Cardiac ventricle fibroblast (primary cell): ENCODE measurements around a stretch of chr17.

DNA sequence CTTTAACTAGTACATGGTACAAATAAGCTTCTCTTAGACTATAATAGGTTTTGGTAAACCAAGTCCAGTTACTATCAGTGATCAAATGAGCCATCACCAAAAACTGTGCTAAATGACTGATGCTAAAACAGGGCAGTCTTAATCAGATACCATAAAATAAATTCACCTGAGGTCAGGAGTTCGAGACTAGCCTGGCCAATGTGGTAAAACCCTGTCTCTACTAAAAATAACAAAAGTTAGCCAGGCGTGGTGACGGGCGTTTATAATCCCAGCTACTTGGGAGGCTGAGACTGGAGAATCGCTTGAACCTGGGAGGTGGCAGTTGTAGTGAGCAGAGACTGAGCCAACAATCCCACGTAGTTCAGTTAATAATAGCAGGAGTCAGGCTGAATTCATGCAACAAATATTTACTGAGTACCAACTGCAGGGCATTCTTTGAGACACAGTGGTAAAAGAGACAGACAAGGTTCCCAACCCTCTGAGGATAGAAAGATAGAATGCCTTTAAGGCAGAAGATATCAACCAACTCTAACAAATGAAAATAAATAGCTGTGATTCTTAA is 39.2 kb downstream of the SPOP start:
- RAMPAGE, long total RNA: no peak

- RAMPAGE, long total RNA: no peak
Measured at GRCh38 chr17:49664583-49665225, 13.2 kb downstream of the SPOP start.

DNA sequence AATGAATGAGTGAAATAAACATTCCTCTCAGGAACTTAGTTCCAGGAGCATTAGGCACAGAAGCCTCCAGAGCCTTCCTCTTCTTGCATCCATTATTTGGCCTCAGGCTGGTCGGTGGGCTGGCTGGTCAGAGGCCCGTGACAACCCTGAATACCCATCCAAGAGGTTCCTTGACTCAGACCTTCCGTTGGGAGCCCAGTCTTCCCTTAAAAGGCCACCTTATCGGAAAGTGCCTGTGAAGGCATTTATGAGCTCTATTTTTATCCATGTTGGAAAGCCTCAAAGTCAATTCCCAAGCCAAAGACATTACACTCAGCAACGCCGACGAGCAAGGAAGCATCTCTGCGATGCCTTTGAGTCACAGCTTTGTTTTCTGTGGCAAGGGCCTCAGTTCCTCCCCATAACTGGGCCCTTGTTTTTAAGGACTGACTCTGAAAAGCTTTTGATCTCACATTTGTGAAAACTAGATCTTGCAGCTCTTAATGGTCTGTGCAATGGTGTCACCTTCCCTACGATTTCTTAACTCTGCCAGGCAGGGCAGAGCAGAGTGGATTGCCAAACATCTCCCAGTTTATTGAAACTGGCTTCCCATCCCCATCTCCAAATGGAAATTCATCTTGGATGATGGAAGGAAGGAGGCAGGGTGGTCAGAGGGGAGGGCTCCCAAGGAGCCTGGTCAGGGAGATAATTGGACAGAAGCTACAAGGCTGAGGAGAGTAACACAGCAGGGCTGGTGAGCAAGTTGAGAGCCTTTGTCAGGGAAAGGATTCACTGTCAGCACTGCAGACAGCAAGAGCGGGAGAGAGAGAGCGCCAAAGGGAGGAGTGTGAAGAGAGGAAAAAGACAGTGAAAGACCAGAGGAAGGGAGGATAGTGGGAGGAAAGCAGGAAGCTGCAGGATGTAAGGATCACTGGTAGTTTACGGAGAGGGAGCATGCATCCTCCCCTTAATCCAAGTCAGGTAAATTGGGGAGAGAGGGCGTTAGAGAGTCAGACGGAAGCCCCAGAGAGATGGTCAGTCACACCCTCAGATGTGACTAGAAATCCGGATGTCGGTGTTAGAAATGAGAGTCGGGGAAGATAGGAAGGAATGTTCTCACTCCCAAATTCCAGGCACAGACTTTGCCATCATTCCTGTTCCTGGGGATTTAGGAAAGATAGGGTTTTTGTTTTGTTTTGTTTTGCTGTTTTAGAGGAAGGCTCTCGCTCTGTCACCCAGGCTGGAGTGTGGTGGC is 13.5 kb upstream of the SPOP start:
- RAMPAGE, long total RNA: no peak

DNA sequence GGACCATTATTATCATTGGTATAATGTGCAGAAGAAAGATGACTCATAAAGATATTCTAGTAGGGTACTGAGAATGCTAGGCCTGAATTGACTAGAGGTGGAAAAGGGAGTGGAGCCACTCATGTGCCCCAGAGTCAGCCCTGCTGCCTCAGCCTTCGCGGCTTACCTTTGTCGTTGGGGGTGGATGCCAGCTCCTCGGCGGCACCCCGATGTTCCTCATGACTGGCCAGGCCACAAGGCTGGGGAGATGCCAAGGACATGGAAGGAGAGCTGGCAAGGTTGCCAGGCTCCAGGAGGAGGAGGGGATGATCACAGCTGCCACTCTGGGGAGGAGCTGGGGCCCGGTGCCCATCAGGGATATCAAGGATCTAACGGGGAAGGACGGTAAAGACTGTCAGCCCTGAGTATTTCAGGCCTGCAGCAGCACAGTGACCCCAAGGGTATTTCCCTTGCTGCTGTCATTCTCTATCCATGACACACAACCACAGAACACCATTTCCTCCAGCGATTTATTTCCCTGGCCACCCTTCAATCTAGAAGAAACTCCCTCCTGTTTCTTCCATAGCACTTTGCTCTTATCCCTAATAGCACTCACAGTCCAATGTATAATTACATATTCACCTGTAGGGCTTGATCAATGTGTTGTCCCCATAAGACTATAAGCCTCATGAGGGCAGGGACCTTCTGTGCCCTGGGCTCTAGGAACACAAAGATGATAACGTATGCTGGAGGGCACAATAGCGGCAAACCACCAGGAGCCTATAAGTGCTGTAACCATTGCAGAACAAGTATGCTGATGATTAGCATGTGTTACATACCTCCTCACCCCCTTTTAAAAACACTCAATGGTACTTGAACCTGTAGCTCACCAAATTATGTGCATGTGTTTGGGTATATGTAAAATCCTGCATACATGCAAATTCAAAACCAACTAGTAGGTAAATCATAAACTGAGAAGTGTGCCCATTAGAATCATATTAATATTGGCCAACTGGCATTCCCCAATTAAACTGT is 9.9 kb upstream of the SLC35B1 start:
- RAMPAGE, long total RNA: no peak

- RAMPAGE, long total RNA: no peak
Measured at GRCh38 chr17:49763149-49763641, 736 bp downstream of the FAM117A start.

DNA sequence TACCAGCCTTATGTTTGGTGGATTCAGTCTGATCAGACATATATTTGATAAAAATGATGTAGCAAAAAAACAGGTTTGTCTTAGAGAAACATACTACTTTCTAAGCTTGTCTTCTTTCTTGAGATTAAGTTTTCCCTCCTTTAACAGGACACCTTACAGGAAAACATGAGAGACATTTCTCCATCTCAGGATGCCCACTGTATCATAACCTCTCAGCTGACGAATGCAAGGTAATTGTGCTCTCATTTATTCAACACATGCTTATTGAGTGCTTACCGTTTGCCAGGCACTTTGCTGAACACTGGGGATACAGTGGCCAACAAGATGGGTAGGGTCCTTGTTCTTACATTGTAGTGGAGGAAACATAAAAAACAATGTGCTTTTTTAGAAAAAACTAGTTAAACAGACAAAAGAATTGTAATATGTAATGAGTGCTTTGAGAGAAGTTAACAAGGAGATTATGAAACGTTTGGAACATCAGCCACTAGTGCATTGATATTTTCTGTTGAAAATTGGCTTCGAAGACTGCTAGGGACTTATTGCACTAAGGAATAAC is 16.8 kb downstream of the KAT7 start:
- RAMPAGE, long total RNA: no peak

DNA sequence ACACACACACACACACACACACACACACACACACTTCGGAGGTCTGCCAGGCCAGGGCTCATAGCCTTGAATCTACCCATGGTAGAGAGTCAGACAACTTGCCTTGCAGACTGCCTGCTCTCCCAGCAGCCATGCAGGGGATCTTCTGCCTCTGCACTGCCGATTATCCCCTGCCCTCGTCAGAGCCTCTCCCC is 279 bp downstream of the TAC4 start:
- RAMPAGE, long total RNA: no peak

DNA sequence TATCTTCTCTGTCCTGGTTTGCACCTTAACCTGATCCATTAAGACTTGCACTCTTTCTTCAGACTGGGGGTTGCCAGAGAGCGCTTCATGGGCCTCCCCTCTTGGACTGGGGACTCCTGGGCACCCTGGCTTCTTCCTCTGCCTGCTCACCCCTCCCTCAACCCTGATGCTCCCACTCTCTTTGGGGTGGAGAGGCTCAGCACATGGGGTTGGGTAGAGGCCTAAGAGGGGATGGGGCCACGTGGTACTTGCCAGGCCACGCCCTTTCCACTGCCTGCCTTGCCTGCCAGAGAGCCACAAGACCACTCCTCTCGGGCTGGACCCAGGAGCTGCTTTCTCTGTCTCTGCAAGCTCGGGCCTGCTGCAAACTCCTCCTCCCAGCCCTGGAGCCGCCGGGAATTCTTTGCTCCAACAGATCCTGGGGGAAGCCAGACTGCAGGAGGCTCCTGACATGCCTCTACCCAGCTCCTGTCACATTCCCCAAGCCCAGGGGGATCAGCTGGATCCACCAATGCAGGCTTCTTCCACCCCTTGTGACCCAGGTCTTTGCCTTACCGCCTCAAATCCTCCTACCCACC is 11.7 kb downstream of the DLX4 start:
- RAMPAGE, long total RNA: no peak

- RAMPAGE, long total RNA: no peak
Measured at GRCh38 chr17:50057295-50057595, 1.3 kb downstream of the ITGA3 start.

- RAMPAGE, long total RNA: no peak
Measured at GRCh38 chr17:50076445-50077076, 18.6 kb upstream of the PDK2 start.

- RAMPAGE, long total RNA: no peak
Measured at GRCh38 chr17:50081033-50081524, 14.1 kb upstream of the PDK2 start.

DNA sequence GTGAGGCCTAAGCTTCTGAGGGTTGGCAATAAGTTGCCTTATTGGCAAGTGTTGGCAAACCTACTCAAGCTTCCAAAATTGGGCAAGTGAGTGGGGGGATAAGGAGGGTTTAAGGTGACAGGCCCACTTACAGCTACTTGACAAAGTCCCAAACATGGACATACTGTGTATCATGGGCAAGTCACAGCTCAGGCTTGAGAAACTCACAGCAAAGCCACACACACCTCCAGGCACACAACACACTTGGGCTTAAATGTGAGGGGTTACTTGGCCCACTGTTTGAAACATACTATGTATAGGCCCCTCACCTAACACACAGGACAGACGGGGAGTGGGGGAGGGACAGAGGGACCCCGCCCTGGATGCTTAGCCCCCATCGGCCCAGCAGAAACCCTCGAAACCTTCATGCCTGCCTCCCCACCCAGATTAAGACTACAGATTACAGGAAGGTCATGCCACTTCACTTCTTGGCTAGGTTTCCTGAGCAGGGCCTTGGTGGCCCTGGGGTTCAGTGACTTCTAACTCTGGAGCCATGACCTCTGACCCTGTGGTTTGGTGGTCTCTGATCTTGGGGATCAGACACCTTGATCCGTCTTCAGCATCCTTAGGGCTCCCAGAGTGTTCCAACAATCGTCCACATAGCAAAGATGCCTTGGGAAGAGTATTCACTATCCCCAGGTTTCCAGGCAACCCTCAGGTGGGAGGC is 2.2 kb upstream of the SAMD14 start:
- RAMPAGE, long total RNA: no peak

GRCh38 chr17:50139264-50139698 is 9.3 kb upstream of the SAMD14 start:
- RAMPAGE, long total RNA: no peak

DNA sequence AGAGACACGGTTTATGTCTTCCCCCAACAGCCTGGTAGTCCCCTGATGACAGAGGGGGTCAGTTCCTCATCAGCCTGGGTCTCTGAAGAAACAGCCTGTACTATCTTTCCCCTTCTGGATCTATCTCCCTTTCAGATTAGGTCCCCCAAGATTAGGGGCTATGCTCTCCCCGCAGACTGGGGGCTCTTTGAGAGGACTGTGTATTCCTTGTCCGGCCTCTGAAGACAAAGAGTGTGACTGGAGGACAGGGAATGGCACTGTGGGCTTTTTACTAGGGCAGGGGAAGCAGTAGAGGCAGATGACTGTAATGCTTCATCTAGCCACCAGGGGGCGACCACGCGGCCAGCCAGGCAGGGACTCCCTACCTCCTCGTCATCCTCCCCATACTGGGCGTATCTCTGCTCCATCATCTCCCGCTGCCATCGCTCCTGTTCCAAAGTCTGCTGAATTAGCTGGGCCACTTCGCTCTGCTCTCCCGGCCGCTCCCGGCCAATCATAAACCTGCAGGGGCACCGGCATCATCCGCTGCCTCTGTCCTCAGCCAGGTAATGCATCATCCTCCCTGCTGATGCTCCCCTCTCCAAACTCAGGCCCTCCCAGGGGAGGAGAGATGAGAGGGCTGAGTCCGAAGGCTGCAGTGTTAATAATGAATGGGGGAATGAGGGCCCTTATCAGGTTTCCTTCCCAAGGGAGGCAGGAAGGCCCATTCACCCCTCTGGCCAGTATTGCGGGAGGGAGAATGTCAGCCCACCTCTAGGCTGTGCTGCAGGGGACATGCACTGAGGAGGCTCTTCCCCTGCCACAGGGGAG is 10.0 kb upstream of the SAMD14 start:
- RAMPAGE, long total RNA: no peak

DNA sequence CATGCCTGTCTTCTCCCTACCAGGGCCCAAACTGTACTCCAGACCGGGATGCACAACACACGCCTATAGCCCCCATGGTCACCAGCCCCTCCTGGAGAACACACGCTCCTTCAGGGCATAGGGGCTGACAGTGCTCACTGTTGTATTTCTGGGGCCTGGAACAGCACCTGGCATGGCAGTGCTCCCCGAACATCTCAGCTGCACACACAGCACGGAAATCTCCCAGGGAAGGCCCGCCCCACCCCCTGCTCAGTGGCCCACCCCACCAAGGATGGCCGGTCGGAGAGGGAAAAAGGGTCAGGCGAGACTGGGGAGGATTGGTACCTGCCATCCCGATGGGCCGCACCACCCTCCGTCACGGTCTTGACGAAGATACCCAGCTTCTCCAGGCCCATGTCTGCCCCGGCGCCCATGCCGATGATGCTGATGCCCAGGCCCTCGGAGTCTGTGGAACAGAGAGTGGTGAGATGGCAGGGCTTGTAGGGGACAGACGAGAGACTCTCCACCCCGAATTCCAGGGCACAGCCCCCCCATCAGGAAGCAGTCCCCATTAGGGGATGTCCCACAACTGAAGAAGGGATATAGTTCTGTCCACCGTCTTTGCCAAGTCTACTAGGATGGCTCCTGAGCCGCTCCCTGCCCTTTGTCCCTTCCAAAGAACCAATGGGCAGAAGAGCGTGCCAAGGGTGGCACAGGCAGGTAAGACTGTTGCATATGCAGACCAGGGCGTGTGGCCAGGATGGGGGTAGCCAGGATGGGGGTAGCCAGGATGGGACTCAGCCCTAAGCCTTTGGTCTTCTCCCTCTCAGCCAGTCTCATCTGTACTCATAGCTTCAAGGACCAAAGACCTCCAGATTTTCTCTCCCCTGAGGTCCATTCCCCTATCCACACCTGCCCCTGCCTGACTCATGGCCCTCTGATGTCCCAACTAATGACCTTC is 6.9 kb downstream of the PPP1R9B start:
- RAMPAGE, long total RNA: no peak

DNA sequence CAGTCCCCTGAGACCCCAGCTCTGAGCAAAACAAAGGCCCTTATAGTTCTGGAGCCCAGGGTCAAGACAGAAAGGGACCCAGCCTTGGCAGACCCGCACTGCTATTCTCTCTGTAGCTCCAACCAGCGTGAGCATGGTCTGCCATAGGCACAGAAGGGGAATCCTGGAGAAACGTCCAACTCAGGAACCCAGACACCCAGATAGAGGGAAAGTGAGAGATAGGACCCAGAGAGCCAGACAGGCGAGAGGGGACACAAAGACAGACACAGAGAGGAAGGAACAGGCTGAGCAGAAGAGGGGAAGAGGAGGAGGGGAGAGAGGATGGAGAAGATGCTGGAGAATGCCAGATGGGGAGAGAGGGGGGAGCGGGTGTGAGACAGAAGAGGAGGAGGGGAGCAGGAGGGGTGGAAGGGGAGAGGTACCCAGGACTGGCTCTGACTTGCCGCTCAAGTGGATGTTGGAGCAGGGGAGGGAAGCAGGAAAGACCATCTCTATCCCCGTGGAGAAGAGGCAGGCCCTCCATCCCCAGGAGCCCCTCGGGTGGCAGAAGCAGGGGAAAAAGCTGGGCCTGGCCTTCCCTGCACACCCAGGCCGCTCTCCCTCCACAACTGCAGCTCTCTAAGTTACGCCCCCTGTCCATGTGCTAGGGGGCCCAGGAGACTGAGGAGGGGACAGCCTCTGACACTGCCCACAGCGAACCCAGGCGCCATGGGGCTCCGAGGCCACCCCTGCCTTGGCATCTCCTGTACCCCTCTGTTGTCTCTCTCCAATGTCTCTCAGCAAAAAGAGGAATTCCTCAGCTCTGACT is 4.9 kb downstream of the PPP1R9B start:
- RAMPAGE, long total RNA: no peak

- RAMPAGE, long total RNA: no peak
Measured at GRCh38 chr17:50184052-50185195, 17.0 kb downstream of the COL1A1 start.

- RAMPAGE, long total RNA: no peak
Measured at GRCh38 chr17:50185196-50185873, 16.1 kb downstream of the COL1A1 start.

DNA sequence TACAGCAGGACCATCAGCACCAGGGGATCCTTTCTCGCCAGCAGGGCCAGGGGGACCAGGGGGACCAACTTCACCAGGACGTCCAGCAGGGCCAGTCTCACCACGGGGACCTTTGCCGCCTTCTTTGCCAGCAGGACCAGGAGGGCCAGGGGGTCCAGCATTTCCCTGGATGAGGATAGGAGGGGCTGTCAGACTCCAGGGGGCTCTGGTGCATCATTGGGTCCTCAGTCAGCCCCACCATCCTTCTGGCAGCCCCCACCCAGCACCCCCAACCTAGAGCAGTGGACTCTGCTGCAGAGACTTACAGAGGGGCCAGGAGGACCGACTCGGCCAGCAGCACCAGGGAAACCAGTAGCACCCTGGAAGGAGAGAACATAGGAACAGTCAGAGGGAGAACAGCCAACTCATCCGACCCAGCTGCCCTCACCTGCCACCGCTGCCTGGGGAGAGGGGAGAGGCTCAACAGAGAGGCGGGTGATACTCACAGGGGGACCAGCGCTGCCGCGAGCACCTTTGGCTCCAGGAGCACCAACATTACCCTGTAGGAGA is 12.0 kb downstream of the COL1A1 start:
- RAMPAGE, long total RNA: no peak

- RAMPAGE, long total RNA: no peak
Measured at GRCh38 chr17:50196867-50197126, 4.6 kb downstream of the COL1A1 start.